H4 (cell line): ENCODE measurements around the gene GLP1R.

- RAMPAGE, long total RNA: no peak
These were observed 142.9 kb downstream of the ZFAND3 start for GRCh38 chr6:37962228-37963025.

GRCh38 chr6:38481446-38482167 is 158.1 kb downstream of the BTBD9 start:
- RAMPAGE, long total RNA: no peak

- RAMPAGE, long total RNA: no peak
These were observed 7.6 kb downstream of the DNAH8 start for GRCh38 chr6:38722545-38723237.

DNA sequence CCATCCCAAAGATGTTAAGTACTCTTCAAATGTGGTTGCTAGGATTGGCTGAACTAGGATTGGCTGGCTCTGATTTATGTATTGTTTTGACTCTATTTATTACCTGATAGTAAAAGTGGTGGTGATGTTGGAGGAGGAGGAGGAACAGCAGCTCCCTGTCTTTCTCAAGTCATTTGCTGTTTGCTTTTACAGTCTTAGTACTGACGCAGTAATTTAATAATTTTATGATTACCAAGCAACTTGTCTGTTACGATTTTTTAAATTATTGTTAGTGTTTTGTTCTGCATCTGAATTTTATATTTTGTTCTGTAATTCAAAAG is 73.7 kb upstream of the GLP1R start:
- RAMPAGE, long total RNA: no peak

DNA sequence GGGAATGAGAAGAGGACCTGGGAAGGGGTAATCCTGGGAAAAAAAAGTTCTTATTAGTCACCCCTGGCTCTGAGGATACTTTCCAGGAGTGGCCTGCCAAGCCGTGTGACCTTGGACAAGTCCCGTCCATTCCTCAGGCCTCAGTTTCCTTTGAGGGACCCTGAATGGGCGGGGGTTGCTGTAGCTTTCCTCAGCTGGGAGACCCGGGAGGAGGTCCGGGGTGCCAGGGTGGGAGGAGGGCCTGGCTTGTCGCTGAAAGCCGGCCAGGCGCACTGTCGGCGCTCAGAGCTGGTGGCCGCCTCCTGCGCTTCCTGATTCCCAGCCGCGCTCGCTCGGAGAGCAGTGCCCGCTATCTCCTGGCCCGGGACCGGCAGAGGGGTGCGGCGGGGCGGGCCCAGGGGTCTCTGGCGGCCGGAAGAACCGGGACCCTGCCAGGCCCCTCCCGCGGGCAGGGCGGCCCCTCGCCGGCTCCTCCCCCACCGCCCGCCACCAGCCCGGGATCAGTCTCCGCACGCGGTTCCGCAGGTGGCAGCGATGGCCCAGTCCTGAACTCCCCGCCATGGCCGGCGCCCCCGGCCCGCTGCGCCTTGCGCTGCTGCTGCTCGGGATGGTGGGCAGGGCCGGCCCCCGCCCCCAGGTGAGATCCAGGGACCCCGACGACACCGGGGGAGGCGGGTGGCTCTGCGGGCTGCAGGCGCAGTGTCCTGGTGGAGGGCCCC is at the start of gene GLP1R:
Gene GLP1R (plus strand): TSS at position 500 of the 719 bp plus-strand sequence.
- RAMPAGE, long total RNA: no peak

DNA sequence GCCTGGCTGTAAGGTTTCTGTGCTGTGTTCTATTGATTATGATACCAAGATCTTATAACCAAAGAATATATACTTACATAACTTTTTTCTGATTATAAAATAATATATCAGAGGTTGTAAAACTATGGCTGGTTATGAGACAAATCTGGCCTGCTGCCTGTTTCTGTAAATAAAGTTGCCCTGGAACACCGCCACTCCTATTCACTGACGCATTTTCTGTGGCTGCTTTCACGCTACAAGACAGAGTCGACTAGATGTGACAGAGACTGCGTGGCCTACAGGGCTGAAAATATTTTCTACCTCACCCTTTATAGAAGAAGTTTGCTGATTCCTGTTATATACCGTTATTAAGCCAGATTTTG is 97.8 kb upstream of the KCNK16 start:
- RAMPAGE, long total RNA: no peak

GRCh38 chr6:39791878-39792087 is 393 bp upstream of the DAAM2 start:
- RAMPAGE, long total RNA: no peak

DNA sequence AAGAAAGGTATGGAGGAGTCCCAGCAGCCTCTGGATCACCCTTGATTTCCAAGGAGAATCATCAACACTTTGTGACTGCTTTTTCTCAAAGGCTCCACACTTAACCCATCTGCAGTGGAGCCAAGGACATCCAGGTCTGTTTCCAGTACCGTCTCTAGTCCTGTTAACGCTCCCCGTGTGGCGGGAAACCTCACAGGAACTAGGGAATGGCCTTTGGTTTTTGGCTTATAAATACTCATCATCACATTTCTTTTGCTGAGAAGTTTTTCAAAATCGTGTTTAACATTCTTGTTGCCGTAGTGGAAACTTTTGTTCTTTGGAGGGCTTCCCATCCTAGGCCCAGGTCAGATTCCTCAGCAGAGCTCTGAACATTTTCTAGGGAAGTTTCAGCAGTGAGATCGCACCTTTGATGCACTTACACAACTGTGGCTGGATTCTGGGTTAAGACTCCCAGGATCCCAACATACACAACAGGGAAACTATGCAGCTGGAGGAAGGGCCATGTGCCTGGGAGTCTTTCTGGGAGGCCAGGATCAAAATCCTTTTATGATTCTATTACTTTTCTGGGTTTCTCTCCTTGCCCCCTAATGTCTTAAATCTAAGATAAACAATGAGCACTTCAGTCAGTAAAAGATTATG is 24.6 kb downstream of the DAAM2 start:
- RAMPAGE, long total RNA: no peak

- RAMPAGE, long total RNA: no peak
These were observed 31.1 kb downstream of the DAAM2 start for GRCh38 chr6:39823108-39823919.

GRCh38 chr6:39830450-39830986 is 38.3 kb downstream of the DAAM2 start:
- RAMPAGE, long total RNA: no peak

DNA sequence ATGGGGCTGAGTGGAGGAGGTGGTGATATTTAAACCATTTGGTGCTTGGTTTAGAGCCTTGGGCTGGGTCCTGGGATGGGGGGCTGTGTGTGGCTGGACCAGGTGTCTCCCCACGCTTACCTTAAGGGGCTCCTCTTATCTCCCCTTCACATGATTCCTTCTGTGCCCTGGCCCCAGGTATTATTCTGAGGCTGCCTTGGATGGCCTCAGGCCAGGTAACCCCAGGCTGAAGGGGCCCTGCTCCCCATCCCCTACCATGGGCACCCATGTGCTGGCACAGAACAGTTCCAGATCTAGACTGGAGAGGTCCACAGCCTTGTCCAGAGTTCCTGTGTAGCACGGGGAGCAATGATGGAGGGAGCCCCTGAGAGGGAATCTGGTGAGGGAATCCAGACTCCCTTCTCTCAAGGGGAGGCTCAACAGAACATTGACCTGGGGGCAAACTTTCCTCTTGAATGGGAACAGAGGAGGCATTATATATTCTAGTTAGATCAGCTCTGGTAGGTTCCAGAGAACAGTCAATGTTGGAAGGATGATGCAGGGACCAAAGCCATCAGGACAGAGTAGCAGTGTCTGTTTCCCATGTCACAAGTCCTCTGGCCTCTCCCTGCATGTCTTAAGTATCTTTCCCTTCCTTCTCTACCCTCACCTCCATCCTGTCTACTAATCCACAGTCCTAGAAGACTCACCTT is 32.0 kb downstream of the MOCS1 start:
- RAMPAGE, long total RNA: no peak

DNA sequence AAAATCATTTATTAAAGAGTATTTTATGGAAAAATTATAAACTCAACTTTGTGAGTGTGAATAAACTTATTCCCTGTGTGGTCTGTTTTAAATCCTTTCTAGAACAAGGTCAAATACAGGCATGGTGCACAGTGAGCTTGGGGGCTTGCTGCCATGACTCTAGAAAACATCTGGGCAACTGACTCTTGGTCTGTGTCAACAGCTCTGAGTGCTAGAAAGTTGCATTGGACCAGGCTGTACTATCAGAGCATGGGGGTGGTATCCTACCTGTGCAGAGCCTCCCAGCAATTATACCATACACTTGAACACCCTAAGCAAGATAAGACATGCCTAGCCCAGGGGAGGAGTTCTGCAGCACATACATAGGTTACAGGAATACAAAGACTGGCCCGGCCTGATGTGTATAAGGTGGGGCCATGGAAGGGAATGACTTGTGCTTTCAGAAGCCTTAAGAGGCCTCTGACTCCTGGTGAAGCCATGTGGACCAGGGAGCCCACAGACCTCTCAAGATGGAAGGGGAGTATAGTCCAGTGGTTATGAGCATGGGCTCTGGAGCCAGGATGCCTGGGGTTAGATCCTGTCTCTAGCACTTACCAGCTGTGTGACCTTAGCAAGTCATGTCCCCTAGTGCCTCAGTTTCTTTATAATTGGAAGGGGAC is 11.4 kb upstream of the MOCS1 start:
- RAMPAGE, long total RNA: no peak

GRCh38 chr6:40983213-40983431 is 55.9 kb downstream of the UNC5CL start:
- RAMPAGE, long total RNA: no peak

DNA sequence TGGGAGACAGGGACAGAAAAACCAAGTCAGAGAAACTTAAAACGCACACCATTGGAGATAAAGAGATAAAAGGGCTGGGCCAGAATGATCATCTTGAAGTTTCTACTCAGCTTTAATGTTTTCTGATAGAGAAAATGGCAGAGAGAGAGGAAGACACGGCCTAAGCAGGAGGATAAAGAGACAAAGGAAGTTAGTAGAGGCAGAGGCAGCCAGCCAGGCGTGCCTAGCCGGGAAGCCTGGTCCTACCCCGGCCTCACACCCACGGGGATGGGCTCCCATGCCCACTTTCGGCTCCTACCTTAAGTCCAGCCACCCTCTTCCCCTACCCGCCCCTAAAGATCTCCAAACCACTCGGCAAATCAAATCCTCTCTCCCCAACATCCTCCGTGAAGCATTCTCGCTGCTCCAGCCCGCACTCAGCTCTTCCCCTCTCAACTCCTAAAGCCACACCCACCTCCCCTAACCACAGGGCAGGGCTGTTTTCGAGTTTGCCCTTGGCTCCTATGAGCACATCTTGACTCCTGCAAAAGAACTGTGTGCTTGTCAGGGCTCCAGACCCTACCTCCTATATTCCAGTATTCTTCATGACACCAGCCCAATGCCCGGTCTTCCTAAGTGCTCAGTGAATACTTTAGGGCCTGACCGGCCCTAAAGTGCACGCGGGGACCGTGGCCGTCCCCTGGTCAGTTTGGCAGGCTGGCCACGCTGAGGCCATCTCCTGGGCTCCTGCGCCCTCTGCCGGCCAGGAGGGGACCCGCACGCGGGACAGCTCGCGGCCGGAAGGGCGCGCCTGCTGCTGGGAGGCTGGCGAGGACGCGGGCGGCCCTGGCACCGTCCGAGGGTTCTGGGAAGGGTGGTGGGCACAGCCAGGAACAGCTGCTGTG is 11.4 kb downstream of the UNC5CL start:
- RAMPAGE, long total RNA: no peak

GRCh38 chr6:41103945-41104635 is 31.3 kb downstream of the NFYA start:
- RAMPAGE, long total RNA: no peak

DNA sequence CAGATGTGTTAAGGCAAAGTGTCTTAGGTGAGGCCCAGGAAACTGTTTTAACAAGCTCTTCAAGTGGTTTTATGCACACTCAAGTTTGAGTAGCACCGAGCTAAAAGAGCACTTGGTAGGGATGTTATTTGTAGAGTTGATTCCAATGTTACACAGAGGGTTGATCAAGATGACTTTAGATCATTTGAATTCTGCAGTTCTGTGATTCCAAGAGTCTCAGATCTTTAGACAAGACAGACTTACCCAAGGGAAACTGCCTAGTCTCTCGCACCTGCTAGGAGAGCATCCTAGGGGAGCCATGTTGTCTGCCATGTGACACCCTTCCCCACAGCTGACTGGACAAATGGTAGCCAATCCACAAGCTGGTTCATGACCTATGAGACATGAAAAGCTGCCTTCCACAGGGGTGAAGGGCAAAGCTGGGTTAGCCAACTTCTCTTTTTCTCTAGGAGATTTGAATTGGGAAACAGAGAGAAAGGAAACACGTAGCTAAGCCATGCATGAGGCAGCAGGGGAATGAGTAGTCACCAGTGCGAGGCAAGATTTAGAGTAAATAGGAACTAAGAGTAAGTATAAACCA is 18.4 kb downstream of the TREML2 start:
- RAMPAGE, long total RNA: no peak

- RAMPAGE, long total RNA: no peak
These were observed 15.4 kb downstream of the TREM1 start for GRCh38 chr6:41270996-41271537.

GRCh38 chr6:41271538-41272587 is 14.6 kb downstream of the TREM1 start:
- RAMPAGE, long total RNA: no peak

DNA sequence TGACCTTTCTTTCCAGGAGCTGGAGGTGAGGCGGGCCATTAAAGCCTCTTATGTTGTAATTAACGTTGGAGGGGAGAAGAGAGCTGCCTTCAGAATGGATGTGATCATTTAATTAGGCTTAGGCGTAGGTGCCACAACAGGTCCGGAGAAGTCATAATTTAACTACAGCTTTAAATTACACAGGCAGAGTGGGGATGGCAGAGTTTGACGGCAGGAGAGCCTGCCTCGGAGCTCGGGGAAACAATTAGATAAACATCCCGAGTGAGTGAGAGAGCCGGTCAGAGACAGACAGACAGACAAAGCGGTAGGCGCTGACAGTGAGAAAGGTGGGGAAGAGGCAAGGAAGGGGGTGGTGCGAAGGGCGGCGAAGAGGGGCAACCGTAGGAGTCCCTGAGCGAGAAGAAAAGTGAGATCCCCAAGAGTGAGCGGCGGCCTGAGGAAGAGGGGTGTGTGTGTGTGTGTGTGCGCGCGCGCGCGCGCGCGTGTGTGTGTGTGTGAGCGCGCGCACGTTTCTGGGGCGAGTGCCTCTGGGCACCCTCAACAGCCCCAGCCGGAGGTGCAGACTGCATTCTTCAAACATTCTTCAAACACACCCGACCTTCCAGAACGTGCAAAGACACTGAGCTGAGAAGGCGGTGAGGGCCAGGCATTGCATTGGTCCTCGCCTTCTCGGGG is 76.4 kb upstream of the FOXP4 start:
- RAMPAGE, long total RNA: no peak

- RAMPAGE, long total RNA: no peak
These were observed 41.0 kb upstream of the FOXP4 start for GRCh38 chr6:41505080-41505641.